ENCODE results near the genes GABRQ, ZNF185, PNMA5 and ABCD1.

- RRBS, 2 experiments: 2 to 7% methylated on average over 12 to 14 of the region's 57 CpGs
CAGE:
- cytosol, long polyA minus RNA: no peak
- cytosol, long polyA plus RNA: no peak
- long polyA plus RNA: no peak
- nucleus, long polyA minus RNA: no peak
- nucleus, long polyA plus RNA: no peak
These were observed at the start of gene GABRQ for GRCh38 chrX:152637565-152638335. Gene GABRQ, plus strand, starts transcription at chrX:152637895.

GRCh38 chrX:152897728-152898531, at the start of gene ZNF185:
Gene ZNF185, plus strand, starts transcription at chrX:152898067.
- RRBS, 2 experiments: 19 to 21% methylated on average over 11 to 15 of the region's 67 CpGs
CAGE:
- cytosol, long polyA minus RNA: no peak
- cytosol, long polyA plus RNA: no peak
- long polyA plus RNA: no peak
- nucleus, long polyA minus RNA: no peak
- nucleus, long polyA plus RNA: no peak

DNA sequence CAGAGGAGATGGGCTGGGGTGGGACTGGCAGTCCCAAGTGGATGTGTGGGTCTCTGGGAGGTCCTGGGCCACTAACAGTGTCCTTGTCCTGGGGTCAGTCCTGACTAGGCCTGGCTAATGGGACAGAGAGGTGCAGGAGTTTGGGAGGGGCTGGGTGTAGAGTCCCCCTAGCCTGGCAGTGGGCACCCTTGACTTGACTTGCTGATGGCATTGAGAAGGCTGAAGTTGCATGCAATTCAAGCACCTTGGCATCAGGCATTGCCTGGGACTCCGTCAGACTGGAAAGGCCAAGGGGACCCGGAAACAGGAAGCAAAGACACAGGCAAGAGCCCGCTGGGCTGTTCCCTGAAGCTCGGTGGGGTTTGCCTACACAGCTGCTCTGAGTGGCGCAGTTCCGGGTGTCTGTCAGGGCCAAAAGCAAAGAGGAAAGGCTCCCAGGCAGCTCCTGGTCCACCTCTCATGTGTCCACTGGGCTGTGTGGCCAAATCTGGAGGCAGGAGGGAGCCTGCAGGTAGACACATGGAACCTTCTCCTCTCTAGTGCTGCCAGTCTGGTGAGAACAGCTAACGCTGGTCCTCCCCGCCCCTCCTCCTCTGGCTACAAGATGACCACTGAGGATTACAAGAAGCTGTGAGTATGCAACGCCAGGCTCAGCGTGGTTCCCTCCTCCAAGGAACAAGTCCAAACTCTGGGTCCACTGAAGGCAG, 19.8 kb downstream of the ZNF185 start:
- RRBS, 2 experiments: 36 to 48% methylated on average over 4 of the region's 10 CpGs
CAGE:
- cytosol, long polyA minus RNA: start-site peak on the plus strand centred at position 336 of the sequence, 56 bp wide, 16 reads
- cytosol, long polyA plus RNA: no peak
- long polyA plus RNA: no peak
- nucleus, long polyA minus RNA: no peak
- nucleus, long polyA plus RNA: start-site peak on the plus strand centred at position 337 of the sequence, 65 bp wide, 10 and 13 reads in 2 replicates

DNA sequence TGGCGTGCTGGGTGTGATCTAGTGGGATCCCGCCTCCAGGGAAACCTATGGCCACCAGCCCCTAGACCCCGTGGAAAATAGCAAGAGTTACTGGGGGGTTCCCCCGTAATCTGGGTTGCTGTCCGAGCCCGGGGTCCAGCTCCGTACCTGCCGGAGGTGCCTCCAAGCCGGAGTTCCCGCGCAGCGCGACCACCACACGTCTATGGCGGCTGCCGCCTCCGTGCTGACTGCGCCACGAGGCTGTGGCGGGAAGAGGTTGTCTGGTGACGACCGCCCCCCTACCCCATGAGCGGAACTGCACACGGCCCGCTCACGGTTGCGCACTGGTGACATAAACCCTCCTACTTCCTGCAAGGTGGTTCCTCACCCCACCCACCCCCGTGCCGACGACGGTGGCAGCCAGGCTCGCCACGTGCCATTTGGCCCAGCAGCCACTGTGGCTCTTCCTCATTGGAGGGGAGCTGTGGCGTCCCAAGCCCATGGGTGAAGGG, at the start of gene PNMA5:
Gene PNMA5 (minus strand): TSS at position 231 of the 491 bp plus-strand sequence.
- RRBS, 2 experiments: no CpG with 5 or more reads among the region's 34 CpGs
CAGE:
- cytosol, long polyA minus RNA: no peak
- cytosol, long polyA plus RNA: no peak
- long polyA plus RNA: no peak
- nucleus, long polyA minus RNA: no peak
- nucleus, long polyA plus RNA: no peak

- RRBS, 2 experiments: no CpG with 5 or more reads among the region's 3 CpGs
CAGE:
- cytosol, long polyA minus RNA: no peak
- cytosol, long polyA plus RNA: no peak
- long polyA plus RNA: no peak
- nucleus, long polyA minus RNA: no peak
- nucleus, long polyA plus RNA: no peak
These were observed 20.8 kb upstream of the PWWP4 start for GRCh38 chrX:153245193-153245518.

GRCh38 chrX:153336001-153336586, 2.1 kb downstream of the ZNF275 start:
- RRBS, 2 experiments: no CpG with 5 or more reads among the region's 8 CpGs
CAGE:
- cytosol, long polyA minus RNA: no peak
- cytosol, long polyA plus RNA: no peak
- long polyA plus RNA: no peak
- nucleus, long polyA minus RNA: no peak
- nucleus, long polyA plus RNA: no peak

GRCh38 chrX:153487995-153489169, 6.4 kb upstream of the BGN start:
- RRBS, 2 experiments: 1 to 4% methylated on average over 8 to 11 of the region's 41 CpGs
CAGE:
- cytosol, long polyA minus RNA: no peak
- cytosol, long polyA plus RNA: no peak
- long polyA plus RNA: no peak
- nucleus, long polyA minus RNA: no peak
- nucleus, long polyA plus RNA: no peak

DNA sequence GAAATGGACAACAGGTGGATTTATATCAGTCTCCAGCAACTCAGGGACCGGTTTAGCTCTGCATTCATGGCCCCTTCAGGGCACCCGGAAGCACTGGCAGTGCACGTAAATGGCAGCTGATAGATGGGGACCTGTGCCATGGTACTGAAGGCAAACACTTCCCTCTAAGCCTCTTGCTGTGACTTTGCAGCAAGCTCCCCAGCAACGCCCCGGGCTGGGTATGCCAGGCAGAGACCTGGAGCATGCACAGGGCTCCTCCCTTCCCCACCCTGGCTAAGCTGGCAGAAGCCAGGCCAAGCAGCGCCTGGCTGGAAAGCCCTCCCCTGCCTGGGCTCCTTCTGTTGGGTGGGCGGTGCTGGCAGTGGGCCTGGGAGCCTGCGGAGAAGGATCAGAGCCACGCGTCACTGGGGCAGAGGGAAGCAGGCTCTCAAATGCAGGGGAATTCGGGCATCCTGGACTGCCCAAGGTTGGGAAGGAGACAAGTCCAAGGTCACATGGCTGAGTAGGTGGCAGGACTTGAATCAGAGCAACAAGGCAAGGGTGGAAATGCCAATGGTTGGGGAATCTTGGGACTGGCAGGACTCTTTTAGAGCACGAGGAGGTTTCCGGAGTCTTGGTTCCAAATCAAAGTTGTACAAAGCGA, 3.6 kb downstream of the ATP2B3 start:
- RRBS, 2 experiments: no CpG with 5 or more reads among the region's 14 CpGs
CAGE:
- cytosol, long polyA minus RNA: no peak
- cytosol, long polyA plus RNA: no peak
- long polyA plus RNA: no peak
- nucleus, long polyA minus RNA: no peak
- nucleus, long polyA plus RNA: no peak

GRCh38 chrX:153625142-153625612, 21.8 kb upstream of the DUSP9 start:
- RRBS, 2 experiments: 10 to 12% methylated on average over 4 to 5 of the region's 12 CpGs
CAGE:
- cytosol, long polyA minus RNA: no peak
- cytosol, long polyA plus RNA: no peak
- long polyA plus RNA: no peak
- nucleus, long polyA minus RNA: no peak
- nucleus, long polyA plus RNA: no peak

- RRBS, 2 experiments: 94 to 96% methylated on average over 1 of the region's 19 CpGs
CAGE:
- cytosol, long polyA minus RNA: no peak
- cytosol, long polyA plus RNA: no peak
- long polyA plus RNA: start-site peak on the minus strand at chrX:153674286-153674380, 61 and 45 reads in 2 replicates
- nucleus, long polyA minus RNA: no peak
- nucleus, long polyA plus RNA: start-site peak on the minus strand at chrX:153674282-153674351, 129 and 161 reads in 2 replicates
These were observed 645 bp upstream of the PNCK start for GRCh38 chrX:153674214-153674702.

GRCh38 chrX:153675926-153676563, 2.4 kb upstream of the PNCK start:
- RRBS, 2 experiments: no CpG with 5 or more reads among the region's 9 CpGs
CAGE:
- cytosol, long polyA minus RNA: no peak
- cytosol, long polyA plus RNA: no peak
- long polyA plus RNA: no peak
- nucleus, long polyA minus RNA: no peak
- nucleus, long polyA plus RNA: no peak

DNA sequence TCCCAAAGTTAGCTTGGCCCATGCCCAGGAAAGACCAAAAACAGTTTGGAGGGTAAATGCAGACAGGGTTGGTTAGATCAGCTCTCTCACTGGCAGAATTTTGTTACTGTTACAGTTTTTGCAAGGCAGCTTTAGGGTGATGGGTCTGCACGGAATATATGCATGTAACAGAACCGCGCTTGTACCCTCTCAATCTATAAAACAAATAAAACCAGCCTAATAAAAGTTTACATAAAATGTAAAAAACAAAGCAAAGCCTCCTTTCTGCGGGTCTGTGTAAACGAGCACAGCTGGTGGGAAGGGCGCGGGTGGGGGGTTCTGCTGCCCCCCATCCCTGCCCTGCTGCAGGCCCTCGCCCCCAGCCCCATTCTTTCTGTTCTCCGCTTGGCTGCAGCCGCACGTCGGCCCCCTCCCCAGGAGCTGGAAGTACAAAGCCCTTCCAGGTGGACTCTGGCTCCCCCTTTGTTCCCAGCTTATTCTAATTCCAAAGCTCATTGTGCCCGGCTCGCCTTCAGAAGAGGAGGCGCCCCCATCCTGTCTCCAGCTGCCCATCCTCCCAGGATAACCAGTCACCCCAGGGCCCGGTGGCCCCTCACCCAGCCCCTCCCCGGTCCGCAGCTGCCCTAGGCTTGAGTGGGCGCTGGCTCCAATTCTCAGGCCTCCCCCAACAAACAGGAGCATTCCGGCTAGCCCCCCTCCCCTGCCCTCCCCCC, 3.4 kb upstream of the SLC6A8 start:
- RRBS, 2 experiments: 7 to 9% methylated on average over 5 to 8 of the region's 20 CpGs
CAGE:
- cytosol, long polyA minus RNA: no peak
- cytosol, long polyA plus RNA: no peak
- long polyA plus RNA: no peak
- nucleus, long polyA minus RNA: no peak
- nucleus, long polyA plus RNA: no peak

DNA sequence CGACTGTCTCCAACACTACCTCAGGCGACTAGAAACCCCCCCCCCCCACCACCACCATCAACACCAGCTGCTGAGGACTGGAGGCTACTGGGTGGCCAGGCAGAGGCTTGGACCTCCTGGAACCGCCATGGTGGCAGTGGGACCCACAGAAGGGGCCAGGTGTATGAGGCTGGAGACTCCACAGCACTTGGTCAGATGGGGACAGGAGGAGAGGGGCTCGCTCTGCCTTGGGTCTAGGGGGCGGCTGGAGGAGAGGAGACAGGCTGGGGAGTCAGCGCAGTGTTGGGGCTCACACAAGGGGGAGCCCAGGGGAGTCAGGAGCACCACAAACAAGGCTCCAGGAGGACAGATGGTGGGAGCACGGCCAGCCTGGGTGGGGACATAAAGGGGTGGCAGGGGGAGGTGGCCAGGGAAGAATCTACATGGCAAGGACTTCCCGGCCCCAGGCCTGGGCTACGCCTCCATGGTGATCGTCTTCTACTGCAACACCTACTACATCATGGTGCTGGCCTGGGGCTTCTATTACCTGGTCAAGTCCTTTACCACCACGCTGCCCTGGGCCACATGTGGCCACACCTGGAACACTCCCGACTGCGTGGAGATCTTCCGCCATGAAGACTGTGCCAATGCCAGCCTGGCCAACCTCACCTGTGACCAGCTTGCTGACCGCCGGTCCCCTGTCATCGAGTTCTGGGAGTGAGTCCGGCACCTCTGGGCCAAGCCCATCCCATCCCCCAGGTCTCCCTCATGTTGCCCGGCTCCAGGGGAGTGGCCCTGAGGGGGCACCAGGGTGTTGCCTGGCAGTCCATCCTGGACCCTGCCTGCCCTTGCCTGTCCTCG, 3.4 kb downstream of the SLC6A8 start:
- RRBS, 2 experiments: 81 to 85% methylated on average over 2 of the region's 20 CpGs
CAGE:
- cytosol, long polyA minus RNA: no peak
- cytosol, long polyA plus RNA: no peak
- long polyA plus RNA: no peak
- nucleus, long polyA minus RNA: no peak
- nucleus, long polyA plus RNA: no peak

GRCh38 chrX:153695414-153696476, 8.0 kb downstream of the SLC6A8 start:
- RRBS, 2 experiments: no CpG with 5 or more reads among the region's 28 CpGs
CAGE:
- cytosol, long polyA minus RNA: no peak
- cytosol, long polyA plus RNA: no peak
- long polyA plus RNA: no peak
- nucleus, long polyA minus RNA: no peak
- nucleus, long polyA plus RNA: no peak

GRCh38 chrX:153724273-153725066, at the start of gene ABCD1:
Gene ABCD1, plus strand, starts transcription at chrX:153724856.
- RRBS, 2 experiments: 2 to 4% methylated on average over 37 to 42 of the region's 88 CpGs
CAGE:
- cytosol, long polyA minus RNA: start-site peak on the minus strand at chrX:153724345-153724387, 479 reads; start-site peak on the plus strand at chrX:153724826-153724857, 58 reads
- cytosol, long polyA plus RNA: start-site peak on the minus strand at chrX:153724345-153724411, 1,373 and 1,388 reads in 2 replicates
- long polyA plus RNA: start-site peak on the minus strand at chrX:153724349-153724437, 1,434 and 1,929 reads in 2 replicates; start-site peak on the plus strand at chrX:153724821-153724862, 122 and 155 reads in 2 replicates; start-site peak on the plus strand at chrX:153724982-153725020, 23 and 28 reads in 2 replicates
- nucleus, long polyA minus RNA: no peak
- nucleus, long polyA plus RNA: start-site peak on the minus strand at chrX:153724348-153724388, 773 and 831 reads in 2 replicates

GRCh38 chrX:153782397-153782596, 1.5 kb downstream of the SRPK3 start:
- RRBS, 2 experiments: no CpG with 5 or more reads among the region's 4 CpGs
CAGE:
- cytosol, long polyA minus RNA: no peak
- cytosol, long polyA plus RNA: no peak
- long polyA plus RNA: no peak
- nucleus, long polyA minus RNA: no peak
- nucleus, long polyA plus RNA: no peak

DNA sequence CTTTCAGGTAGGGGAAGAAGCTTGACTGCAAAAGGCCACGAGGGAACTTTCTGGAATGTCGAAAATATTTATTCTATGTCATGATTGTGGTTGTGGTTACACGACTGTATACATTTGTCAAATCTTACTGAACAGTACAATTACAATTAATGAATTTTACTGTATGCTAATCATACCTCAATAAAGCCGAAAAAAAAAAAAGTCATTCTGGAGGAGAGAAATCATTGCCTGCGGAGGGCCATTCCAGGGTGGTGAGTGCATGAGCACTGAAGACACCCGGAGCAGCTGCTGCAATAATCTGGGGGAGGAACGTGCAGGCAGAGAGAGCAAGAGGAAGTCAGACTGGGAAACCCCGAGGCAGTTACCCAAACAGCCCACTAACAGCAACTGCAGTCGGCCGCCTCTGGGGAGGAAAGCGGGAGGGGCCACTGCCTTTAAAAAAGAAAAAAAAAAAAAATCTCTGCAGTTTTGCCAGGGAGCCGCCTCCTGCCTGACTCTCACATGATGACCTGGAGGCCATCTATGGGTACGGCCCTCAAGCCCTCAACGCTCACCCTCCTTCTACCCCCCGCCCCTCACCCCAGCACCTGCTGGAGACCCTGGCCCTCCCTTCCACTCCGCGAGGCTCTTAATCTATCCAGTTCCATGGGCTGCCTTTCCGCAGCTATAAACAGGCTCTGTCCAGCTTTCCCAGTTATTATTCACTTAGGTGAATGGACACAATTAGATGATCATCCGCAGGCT, 3.6 kb upstream of the AVPR2 start:
- RRBS, 2 experiments: no CpG with 5 or more reads among the region's 19 CpGs
CAGE:
- cytosol, long polyA minus RNA: no peak
- cytosol, long polyA plus RNA: no peak
- long polyA plus RNA: no peak
- nucleus, long polyA minus RNA: no peak
- nucleus, long polyA plus RNA: no peak

- RRBS, 2 experiments: no CpG with 5 or more reads among the region's 55 CpGs
CAGE:
- cytosol, long polyA minus RNA: no peak
- cytosol, long polyA plus RNA: no peak
- long polyA plus RNA: no peak
- nucleus, long polyA minus RNA: no peak
- nucleus, long polyA plus RNA: no peak
These were observed 5.9 kb downstream of the AVPR2 start for GRCh38 chrX:153910089-153910971.

- RRBS, 2 experiments: 82 to 87% methylated on average over 6 of the region's 48 CpGs
CAGE:
- cytosol, long polyA minus RNA: no peak
- cytosol, long polyA plus RNA: no peak
- long polyA plus RNA: no peak
- nucleus, long polyA minus RNA: no peak
- nucleus, long polyA plus RNA: no peak
These were observed 4.3 kb downstream of the ARHGAP4 start for GRCh38 chrX:153921442-153922468.

DNA sequence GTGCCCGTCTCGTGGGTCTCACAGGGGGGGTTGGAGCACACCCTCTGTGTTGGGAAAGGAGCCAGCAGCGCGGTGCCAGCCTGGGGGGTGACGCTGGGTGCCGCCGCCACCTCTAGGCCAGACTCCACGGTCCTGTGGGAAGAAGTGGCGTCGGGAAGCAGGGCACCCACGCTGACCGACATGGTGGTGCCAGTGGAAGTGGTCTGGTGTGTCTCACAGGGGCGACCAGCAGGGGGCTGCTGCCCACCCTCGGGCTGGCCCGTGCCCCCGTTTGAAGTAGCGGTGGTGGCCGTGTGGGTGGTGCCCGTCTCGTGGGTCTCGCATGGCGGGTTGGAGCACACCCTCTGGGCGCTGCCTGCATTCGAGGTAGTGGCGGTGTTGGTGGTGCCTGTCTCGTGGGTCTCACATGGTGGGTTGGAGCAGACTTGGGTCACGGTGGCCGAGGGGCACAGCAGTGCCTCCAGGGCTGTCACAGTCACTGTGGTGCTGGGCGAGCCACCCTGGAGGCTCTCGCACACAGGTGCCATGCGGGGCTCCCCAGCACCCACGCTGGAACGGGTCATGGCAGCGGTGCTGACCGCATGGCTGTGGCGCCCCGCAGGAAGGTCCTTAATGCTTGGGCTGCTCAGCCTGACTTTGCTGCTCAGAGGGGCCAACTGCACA, 9.8 kb upstream of the RENBP start:
- RRBS, 2 experiments: no CpG with 5 or more reads among the region's 37 CpGs
CAGE:
- cytosol, long polyA minus RNA: no peak
- cytosol, long polyA plus RNA: no peak
- long polyA plus RNA: no peak
- nucleus, long polyA minus RNA: no peak
- nucleus, long polyA plus RNA: no peak

Measured in HepG2 (cell line).